Epithelial cell of alveolus of lung (primary cell): ENCODE data around the genes LARGE1 and APOL1.

DNA sequence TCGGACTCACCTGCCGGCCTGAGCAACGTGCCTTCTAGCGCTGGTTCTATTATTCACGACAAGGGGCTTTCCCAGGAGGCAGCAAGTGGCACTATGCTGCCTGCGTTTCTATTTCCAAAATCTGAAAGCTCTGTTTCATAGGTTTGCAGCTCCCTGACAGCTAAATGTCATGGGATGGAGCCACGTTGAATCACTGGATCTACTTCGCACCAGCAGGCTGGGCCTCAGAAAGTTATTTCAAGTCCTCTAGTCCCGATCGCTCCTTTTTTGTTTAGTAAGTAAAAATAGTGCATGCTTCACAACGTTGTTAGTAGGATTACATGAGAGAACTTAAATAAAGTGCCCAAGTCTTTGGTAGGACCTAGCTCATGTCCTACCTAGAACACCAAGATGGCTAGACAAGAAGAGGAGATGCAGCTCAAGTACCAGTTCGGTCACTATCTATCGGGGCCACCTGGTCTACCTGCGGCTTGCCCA lies 52.8 kb downstream of the LARGE1 start:
- RAMPAGE, long total RNA: no peak
- RRBS: no CpG with 5 or more reads among the region's 14 CpGs

- RAMPAGE, long total RNA: no peak
- RRBS: no CpG with 5 or more reads among the region's 9 CpGs
Measured at GRCh38 chr22:33896129-33896847, 24.0 kb downstream of the LARGE1 start.

DNA sequence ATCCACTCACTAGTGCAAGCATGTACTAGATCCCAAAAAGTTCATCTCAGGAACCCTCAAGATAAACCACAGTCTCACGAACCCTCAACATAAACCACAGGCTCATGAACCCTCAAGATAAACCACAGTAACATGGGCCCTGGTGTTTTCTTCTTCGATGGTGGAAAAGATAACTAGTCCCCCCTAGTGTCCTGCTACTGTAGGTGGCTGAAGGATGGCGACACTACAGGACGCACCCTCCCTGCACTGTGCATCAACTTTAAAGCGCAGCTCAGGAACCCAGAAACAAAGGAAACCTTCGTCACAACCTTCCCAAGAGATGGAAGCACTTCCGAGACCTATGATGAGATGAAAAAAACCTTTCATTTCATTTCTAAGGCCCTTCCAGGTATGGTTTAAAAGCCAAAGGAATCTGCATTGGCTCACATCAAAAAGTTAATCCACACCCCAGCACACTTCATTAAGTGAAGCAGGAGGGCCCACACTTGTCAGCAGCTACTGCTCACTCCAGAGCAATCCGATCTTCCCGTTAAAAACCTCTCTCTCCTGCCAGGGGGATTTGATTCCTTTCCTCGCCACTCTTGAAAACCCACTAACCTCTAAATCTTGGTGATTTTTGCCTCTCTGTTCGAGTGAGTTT lies 2.4 kb downstream of the LARGE1 start:
- RAMPAGE, long total RNA: no peak
- RRBS: no CpG with 5 or more reads among the region's 11 CpGs

- RAMPAGE, long total RNA: no peak
- RRBS: 1% methylated on average over 98 of the region's 157 CpGs
Measured at GRCh38 chr22:33919902-33920959, at the start of gene LARGE1. Gene LARGE1 (minus strand): TSS chr22:33920476.

GRCh38 chr22:33948088-33948640 lies 27.9 kb upstream of the LARGE1 start:
- RAMPAGE, long total RNA: no peak
- RRBS: no CpG with 5 or more reads among the region's 11 CpGs

DNA sequence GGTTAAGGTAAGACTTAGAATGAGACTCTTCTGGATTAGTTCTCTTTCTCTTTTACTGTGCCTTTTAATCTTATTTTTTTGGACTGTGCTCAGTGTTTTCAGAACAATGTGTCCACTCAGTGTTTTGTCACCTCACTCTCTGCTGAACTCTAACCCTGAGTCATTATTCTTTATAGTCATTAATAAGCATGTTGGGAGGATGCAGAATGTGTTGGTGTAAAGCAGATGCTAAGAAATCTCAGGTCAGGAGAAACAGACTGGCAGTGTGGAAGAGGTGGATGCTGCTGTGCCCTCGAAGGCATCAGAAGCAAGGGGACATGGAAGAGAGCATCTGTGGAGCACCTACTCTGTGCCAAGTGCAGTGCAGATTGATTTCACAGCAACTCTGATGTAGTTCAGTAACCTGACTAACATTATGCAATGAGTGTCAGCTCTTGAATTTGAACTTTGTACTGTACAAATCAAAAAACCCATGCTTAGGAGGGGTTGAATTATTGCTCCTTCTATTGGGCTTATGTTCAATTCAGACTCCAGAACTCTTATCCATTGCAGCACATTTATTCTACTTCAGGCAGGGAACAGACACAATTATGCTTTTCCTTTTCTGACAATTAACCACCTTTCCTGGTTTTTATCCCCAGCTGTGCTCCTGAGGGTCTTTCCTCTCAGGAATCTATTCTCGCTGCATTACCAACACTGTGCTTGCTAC lies 80.8 kb upstream of the LARGE1 start:
- RAMPAGE, long total RNA: no peak
- RRBS: no CpG with 5 or more reads among the region's 2 CpGs

DNA sequence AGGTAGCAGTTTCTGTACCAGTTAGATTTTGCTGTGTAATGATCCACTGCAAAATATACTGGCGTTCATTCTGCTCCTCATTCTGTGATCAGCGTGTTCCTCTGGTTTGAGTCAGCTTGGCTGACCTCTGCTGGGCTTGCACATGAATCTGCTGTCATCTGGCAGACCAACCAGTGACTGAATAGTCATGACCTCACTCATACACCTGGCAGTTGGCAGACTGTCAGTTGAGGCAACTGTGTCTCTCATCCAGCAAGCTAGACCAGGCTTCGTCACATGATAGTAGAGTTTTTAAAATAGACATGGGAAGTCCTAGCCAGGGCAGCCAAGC lies 316.2 kb upstream of the LARGE1 start:
- RAMPAGE, long total RNA: no peak
- RRBS: no CpG with 5 or more reads among the region's 3 CpGs

GRCh38 chr22:35264852-35265805 lies 7.8 kb downstream of the HMGXB4 start:
- RAMPAGE, long total RNA: no peak
- RRBS: no CpG with 5 or more reads among the region's 12 CpGs

- RAMPAGE, long total RNA: no peak
- RRBS: no CpG with 5 or more reads among the region's 20 CpGs
Measured at GRCh38 chr22:35301257-35302088, 1.8 kb downstream of the TOM1 start.

- RAMPAGE, long total RNA: no peak
- RRBS: no CpG with 5 or more reads among the region's 10 CpGs
Measured at GRCh38 chr22:35307283-35307919, 7.7 kb downstream of the TOM1 start.

GRCh38 chr22:35367418-35367839 lies 13.5 kb upstream of the HMOX1 start:
- RAMPAGE, long total RNA: no peak
- RRBS: no CpG with 5 or more reads among the region's 9 CpGs

GRCh38 chr22:35437016-35437653 lies 37.2 kb downstream of the MCM5 start:
- RAMPAGE, long total RNA: no peak
- RRBS: no CpG with 5 or more reads among the region's 3 CpGs

DNA sequence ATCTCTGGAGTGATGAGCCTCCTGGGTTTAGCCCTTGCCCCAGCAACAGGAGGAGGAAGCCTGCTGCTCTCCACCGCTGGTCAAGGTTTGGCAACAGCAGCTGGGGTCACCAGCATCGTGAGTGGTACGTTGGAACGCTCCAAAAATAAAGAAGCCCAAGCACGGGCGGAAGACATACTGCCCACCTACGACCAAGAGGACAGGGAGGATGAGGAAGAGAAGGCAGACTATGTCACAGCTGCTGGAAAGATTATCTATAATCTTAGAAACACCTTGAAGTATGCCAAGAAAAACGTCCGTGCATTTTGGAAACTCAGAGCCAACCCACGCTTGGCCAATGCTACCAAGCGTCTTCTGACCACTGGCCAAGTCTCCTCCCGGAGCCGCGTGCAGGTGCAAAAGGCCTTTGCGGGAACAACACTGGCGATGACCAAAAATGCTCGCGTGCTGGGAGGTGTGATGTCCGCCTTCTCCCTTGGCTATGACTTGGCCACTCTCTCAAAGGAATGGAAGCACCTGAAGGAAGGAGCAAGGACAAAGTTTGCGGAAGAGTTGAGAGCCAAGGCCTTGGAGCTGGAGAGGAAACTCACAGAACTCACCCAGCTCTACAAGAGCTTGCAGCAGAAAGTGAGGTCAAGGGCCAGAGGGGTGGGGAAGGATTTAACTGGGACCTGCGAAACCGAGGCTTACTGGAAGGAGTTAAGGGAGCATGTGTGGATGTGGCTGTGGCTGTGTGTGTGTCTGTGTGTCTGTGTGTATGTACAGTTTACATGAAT lies 10.8 kb downstream of the APOL6 start:
- RAMPAGE, long total RNA: no peak
- RRBS: no CpG with 5 or more reads among the region's 22 CpGs

GRCh38 chr22:35842834-35843282 lies 125.2 kb downstream of the APOL5 start:
- RAMPAGE, long total RNA: no peak
- RRBS: no CpG with 5 or more reads among the region's 1 CpG

DNA sequence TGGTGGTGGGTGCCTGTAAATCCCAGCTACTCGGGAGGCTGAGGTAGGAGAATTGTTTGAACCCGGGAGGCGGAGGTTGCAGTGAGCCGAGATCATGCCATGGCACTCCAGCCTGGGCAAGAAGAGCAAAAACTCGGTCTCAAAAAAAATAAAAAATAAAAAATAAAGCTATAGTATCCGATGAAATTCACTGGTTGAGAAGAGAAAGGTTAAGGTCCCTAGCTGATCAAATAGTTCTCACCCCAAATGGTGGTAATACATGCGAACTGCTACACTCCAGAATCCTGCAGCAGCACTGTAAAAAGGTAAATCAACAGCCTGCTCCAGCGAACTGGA lies 11.3 kb downstream of the RBFOX2 start:
- RAMPAGE, long total RNA: no peak
- RRBS: no CpG with 5 or more reads among the region's 8 CpGs

DNA sequence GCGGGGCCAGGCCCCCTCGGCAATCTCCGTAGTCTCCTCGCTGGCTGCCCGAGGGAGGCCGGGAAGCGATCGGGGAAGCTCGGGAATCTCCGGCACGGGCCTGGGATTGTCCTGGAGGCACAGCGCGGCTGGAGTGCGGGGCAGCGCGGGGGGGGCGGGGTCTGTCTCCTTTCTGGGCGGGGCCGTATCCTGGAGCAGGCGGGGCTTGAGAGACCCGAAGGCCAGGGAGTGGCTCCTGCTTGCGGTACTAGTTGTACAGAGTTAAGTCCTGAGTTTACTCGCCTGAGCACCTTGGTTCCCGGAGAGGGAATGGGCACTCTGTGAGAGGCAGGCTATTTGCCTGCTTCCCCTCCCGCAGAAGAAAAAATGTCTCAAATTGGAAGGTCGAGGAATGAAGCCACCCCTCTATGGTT lies 421 bp upstream of the RBFOX2 start:
- RAMPAGE, long total RNA: no peak
- RRBS: no CpG with 5 or more reads among the region's 26 CpGs

GRCh38 chr22:36161875-36162924 lies 1.6 kb upstream of the APOL3 start:
- RAMPAGE, long total RNA: no peak
- RRBS: no CpG with 5 or more reads among the region's 9 CpGs

- RAMPAGE, long total RNA: start-site peak on the plus strand at chr22:36253090-36253116, 7 and 18 reads in 2 replicates
- RRBS: no CpG with 5 or more reads among the region's 13 CpGs
Measured at GRCh38 chr22:36252601-36253719, at the start of gene APOL1. Gene APOL1 (plus strand): TSS chr22:36253133.

DNA sequence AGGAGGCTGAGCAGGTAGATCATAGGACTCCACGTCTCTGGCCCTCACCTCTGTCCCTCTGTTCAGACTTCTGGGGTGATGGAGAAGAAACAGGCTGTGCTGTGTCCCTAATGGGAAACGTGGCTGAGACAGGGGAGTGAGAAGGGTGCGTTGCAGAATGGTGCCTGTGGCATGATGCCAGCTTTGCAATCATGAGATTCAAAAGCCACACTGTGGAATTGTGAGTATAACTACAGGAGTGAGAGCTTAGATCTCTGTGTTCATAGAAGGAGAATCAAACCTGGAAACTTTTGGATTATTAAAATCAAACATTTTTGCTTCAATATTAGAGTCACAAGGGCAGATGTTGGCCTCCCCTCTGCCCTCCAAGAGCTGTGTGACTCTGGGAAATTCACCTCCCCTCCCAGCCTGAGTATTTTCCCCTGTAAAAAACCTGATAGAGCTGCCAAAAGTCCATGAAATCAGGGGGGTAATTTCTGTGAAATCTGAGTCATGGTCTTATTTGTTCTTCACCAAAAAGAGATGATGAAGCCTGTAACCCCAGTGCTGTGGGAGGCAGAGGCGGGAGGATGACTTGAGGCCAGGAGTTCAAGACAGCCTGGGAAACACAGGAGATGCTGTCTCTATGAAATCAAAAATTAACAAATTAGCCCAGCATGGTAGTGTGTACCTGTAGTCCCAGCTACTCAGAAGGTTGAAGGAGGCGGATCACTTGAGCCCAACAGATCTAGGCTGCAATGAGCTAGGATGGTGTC lies 1.0 kb downstream of the APOL1 start:
- RAMPAGE, long total RNA: no peak
- RRBS: no CpG with 5 or more reads among the region's 5 CpGs

DNA sequence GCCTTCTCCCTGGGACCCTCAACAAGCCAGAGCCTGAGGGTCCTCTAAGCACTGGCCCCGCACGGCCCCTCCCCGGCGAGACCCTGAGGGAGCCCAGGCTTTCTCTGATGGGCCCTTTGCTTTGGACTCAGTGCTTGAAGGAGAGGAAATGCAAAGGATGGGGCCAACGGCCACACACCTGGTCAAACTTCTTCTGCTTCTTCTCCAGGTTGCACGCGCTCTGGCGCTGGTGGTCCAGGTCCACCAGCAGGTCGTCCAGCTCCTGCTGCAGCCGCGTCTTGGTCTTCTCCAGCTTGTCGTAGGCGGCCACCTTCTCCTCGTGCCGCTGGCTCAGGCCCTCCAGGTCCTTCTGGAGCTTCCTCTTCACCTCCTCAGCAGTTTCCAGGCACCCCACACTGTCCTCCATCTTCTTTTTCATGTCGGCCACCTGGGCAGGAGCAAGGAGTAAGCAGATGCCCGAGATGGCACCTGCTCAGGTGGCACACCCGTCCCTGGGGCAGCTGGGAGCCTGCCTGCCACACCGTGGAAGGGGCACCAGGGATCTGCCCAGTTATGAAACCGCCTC lies 39.0 kb downstream of the APOL1 start:
- RAMPAGE, long total RNA: no peak
- RRBS: no CpG with 5 or more reads among the region's 20 CpGs